Non-pigmented ciliary epithelial cell (primary cell): ENCODE data around the gene TYR.

DNA sequence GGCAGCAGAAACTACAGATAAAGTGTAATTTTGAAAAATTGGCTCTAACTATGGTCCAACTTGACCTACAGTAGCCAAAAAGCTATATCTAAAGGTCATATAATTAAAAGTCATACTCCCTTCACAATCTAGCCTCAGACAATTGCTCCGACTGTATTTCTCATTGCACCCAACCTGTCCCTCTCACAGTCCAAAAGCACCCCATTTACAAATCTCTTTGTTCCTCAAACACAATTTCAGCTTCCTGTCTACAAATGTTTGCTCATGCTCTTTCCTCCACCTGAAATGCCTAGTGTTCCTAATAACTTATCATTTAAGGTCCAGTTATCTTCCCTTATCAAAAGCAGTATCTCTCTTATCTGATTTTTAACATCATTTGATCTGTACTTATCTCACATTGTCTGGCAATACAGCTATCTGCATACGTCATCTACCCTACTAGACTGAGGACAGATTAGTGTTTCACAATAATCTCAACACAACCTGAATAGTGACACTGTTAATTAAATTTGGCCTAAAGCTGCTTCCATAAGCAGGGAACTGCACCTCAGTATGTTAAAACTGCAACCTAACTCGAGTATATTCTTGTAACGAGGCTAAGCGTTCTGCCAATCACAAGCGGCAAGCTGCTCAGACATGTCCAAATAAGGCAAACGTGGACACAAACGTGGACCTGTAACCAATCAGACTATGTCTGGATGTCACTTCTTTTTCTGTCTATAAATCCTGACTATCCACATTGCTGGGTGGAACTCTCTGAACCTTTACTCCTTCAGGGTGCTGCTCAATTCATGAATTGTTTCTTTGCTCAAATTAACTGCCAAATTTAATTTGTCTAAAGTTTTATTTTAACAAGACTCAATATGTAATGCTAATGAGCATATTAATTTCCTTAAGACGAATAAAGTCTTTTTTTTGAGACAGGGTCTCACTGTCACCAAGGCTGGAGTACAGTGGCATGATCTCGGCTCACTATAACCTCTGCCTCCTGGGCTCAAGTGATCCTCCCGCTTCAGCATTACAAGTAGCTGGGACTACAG, 15.9 kb downstream of the PICALM start:
- RRBS, result no CpG with 5 or more reads among the region's 11 CpGs

GRCh38 chr11:86064176-86064936, 4.5 kb downstream of the PICALM start:
- RRBS, result no CpG with 5 or more reads among the region's 5 CpGs

DNA sequence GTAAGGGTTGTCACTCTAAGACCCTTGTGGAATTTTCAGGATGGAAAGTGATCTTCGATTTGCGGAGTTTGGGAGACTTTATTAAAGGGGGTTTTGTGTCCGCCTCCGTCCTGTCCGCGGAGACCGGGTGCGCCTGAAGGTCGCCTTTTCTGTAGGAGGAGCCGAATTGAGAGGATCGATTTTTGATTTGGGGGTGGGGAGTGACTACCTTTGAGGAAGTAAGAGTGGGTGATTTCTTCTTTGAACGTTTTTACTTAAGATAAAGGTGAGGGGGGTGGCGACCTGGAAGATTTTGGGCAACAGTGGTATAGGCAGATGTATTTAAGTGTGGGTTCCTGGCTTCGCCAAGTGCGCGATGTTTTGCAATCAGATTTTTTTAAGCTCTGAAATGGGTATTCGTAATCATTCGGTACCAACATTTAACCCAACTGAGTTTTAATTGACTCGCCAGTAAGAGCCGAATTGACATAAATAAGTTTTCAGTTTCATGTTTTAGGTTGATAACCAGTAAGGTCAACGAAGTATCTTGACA, 1.3 kb downstream of the EED start:
- RRBS, result no CpG with 5 or more reads among the region's 21 CpGs

GRCh38 chr11:86464001-86464414, 89.3 kb downstream of the CCDC81 start:
- RRBS, result no CpG with 5 or more reads among the region's 3 CpGs

DNA sequence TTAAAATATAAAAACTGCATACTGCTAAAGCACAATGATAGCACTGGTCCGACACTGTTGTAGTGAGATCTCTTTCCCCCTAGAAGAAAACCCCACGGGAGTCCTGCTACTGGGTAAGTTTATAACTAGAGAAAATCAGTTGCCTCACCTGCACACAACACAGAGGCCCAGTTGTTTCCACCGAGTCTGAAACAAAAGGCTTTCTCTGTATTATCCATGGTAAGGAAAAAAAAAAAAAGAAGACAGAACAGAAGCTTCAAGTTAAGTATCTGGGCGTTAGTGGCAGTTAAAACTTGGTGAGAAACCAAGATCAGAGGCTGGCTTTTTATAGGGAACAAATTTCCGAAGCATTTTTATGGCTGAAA, 208.0 kb downstream of the CCDC81 start:
- RRBS, result no CpG with 5 or more reads among the region's 5 CpGs

DNA sequence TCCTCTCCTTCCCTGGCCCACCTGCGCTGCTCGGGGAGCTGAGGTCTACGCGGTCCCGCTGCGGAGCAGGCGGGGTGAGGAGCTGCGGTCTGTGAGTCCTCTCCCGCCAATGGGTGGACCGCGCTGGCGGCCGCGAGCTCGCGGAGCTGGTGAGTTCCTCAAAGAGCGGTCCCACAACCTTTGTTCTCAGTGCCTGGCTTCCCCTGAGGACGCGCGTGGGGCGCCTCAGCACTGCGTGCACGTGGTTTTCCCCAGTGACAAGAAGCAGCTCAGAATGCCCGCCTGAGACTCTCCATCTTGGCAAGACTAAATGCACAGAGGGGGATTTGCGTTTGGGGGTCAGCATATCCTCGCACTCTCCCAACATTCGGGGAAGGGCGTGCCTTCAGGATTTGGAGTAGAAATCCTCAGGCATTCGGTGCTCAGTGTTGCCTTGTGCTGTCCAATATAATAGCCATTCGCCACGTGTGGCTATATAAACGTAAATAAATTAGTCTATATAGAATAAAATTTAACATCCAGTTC, 128.0 kb upstream of the PRSS23 start:
- RRBS, result no CpG with 5 or more reads among the region's 32 CpGs

- RRBS, result no CpG with 5 or more reads among the region's 5 CpGs
Observed at GRCh38 chr11:86741043-86741548, 59.2 kb upstream of the PRSS23 start.

- RRBS, result no CpG with 5 or more reads among the region's 7 CpGs
Observed at GRCh38 chr11:86941048-86941915, 13.9 kb downstream of the FZD4 start.

DNA sequence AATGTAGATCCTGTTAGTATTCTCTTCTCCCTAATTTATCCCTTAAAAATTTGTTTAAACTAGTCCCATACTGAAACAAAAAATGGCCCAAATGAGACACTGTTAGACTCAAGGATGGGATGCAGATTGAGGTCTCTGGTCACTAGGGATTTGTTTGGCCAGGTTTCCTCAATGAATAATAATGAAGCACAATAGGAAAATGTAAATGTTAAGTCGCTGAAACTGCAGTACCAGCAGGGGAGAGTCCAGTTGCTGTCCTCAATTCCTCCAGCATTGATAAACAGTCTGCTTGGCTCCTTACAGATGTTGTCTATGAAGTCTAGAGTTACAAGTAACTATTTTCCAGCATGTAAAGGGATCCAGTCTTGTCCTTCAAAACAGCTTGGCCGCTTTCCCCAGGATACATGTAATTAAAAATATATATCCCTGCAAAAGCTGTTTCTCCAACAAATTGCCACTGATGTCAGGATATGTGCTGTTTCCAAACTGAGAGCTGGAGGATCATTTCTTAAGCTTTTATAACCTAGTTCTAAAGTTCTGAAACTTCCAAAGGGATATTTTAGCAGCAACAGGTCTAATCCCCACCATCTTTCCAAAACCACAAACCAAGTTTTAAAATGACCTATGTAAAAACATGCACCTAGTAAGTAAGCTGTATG, 2.2 kb downstream of the FZD4 start:
- RRBS, result no CpG with 5 or more reads among the region's 2 CpGs

DNA sequence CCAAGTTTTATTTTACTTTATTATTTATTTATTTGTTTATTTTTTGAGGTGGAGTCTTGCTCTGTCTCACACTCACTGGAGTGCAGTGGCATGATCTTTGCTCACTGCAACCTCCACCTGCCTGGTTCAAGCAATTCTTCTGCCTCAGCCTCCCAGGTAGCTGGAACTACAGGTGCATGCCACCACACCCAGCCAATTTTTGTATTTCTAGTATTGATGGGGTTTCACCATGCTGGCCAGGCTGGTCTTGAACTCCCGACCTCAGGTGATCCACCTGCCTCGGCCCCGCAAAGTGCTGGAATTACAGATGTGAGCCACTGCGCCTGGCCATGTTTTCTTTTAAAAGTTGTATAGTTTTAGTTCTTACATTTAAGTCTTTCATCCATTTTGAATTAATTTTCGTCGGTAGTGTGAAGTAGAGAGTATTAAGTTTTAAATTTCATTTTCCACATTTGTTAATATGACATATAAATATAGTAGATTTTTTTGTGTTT, 41.3 kb downstream of the TMEM135 start:
- RRBS, result no CpG with 5 or more reads among the region's 6 CpGs

DNA sequence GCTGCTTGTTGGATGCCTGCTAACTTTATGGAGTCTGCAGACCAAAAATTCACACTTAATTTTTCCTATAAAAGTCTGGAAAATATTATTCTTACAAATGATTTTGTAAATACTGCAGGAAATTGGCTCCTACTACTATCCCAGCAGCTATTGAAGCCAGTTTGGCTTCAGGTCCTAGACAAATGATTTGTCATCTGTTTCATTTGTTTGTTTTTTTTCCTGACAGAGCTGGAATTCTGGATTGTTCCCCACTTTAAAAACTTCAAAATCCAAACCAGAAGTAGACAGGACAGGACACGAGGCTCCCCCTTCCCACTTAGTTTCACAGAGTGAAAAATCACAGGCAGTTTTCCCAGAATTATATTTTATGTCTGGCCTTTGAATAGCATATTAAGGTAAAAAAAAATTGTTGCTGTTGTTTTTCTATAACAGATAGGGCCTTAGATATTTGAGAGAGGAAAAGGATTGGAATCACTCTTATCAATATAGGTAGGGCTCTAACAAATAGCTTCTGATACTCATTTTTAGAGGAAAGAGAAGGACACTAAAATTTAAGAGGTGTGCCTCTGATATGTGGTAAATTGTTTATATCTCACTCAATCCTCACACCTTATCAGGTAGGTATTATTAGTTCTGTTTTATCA, 292.7 kb downstream of the TMEM135 start:
- RRBS, result no CpG with 5 or more reads among the region's 1 CpG

GRCh38 chr11:88301765-88302117, 35.8 kb downstream of the CTSC start:
- RRBS, result no CpG with 5 or more reads among the region's 5 CpGs

GRCh38 chr11:88508100-88508966, 170.8 kb upstream of the CTSC start:
- RRBS, result 3% methylated on average over 18 of the region's 55 CpGs

GRCh38 chr11:89177642-89178328, at the start of gene TYR:
TYR (plus strand) TSS chr11:89177875.
- RRBS, result no CpG with 5 or more reads among the region's 10 CpGs

- RRBS, result no CpG with 5 or more reads among the region's 1 CpG
Observed at GRCh38 chr11:90203280-90203591, 19.6 kb downstream of the CHORDC1 start.

GRCh38 chr11:91790605-91790809, 434.1 kb upstream of the FAT3 start:
- RRBS, result no CpG with 5 or more reads among the region's 2 CpGs

GRCh38 chr11:91849645-91849890, 375.1 kb upstream of the FAT3 start:
- RRBS, result no CpG with 5 or more reads among the region's 2 CpGs

GRCh38 chr11:91982225-91982483, 242.5 kb upstream of the FAT3 start:
- RRBS, result no CpG with 5 or more reads among the region's 1 CpG